GM19240 (cell line): ENCODE measurements around a stretch of chr9.

DNA sequence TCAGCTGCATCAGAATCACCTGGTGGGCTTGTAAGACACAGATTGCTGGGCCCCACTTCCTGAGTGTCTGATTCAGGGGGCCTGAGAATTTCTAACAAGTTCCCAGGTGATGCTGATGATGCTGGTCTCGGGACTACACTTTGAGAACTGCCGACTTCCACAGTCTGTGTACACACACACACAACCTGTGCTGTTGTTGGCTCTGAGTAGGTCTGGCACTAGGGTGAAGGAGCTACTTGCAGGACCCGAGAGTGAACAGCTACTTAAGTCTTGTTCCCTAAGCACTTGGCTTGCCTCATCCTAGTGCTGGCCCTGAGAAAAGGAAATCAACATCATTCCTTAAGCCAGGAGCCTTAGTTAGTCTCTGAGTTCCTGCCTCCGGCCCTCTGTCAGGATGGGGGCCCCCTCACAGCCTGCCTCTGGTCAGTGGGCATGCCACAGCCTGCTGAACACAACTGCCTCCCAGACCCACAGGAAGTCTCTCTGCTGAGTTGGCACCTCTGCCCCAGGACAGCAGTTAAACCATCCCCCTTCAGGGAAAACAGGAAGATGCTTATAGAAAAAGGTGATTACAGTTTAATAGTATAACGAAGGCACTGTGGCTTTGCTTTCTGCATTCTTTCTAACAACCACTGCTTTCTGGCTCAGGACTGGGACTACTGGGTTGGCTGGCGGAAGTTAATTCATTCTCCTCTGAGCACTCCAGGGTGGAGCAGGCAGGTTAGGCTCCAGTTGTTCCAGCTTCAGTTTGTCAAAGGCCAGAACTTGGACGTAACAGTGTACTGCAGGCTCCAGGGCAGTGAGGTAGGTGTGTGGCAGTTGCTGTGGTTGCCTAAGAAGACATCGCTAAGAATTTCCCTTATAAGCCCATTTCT is 2.7 kb downstream of the MAMDC2 start:
- RRBS, result no CpG with 5 or more reads among the region's 8 CpGs

DNA sequence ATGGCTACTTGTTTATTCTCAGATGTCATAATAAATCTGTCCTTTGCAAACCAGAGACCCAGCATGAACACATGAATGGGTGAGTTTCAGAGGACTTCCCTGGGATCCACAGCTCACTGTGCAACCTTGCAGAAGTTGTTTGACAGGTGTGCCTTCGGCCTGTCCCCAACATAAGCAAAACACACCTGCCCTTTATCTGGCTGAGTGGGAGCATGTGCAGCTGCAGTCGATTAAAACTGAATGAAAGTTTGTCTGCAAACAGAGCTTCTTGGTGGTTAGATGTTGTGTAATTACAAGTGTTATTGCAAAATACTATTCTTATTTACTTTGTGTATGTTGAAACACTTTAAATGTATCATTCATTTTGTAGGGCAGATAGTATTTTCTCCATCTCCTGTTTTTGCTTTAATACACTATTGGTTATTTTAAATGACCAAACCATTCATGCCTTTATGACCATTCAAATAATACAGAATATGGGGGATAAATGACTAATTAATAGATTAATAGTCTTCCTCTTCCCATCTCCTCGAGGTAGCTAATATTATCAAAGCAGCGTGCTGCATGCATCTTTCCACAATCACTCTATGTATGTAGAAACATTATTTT is 36.1 kb downstream of the MAMDC2 start:
- RRBS, result no CpG with 5 or more reads among the region's 4 CpGs

DNA sequence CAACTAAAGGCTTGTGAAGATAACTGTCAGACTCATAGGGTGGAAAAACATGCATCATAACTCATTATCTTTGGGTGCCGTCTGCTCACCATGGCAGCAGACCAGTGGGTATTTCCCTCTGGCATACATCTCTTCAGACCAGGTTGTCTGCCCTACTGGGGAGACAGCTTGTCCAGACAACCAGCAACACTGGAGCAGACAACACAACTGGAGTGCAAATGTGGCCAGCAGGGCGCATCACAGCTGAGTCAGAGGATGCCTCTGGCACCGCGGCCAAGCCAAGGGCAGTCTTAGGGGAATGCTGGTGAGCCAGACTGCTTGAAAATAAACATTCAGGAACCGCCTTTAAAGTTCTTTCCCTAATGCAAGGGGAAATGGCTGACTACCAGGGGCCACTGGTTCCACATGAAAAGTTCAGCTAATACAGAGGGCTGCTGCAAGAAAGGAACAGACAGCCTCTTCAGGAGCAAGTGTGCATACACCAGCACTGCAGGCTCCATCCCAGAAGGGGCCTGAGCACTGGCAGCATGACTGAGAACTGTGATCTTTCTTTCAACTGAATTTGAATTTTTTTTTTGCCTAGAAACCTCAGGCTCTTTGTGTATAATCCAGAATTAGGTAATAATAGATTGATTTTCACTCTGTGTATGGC is 77.3 kb downstream of the MAMDC2 start:
- RRBS, result no CpG with 5 or more reads among the region's 5 CpGs

- RRBS, result no CpG with 5 or more reads among the region's 4 CpGs
Measured at GRCh38 chr9:70318363-70318708, 59.6 kb downstream of the SMC5 start.

GRCh38 chr9:70381404-70381731 is 33.1 kb downstream of the KLF9 start:
- RRBS, result no CpG with 5 or more reads among the region's 2 CpGs

DNA sequence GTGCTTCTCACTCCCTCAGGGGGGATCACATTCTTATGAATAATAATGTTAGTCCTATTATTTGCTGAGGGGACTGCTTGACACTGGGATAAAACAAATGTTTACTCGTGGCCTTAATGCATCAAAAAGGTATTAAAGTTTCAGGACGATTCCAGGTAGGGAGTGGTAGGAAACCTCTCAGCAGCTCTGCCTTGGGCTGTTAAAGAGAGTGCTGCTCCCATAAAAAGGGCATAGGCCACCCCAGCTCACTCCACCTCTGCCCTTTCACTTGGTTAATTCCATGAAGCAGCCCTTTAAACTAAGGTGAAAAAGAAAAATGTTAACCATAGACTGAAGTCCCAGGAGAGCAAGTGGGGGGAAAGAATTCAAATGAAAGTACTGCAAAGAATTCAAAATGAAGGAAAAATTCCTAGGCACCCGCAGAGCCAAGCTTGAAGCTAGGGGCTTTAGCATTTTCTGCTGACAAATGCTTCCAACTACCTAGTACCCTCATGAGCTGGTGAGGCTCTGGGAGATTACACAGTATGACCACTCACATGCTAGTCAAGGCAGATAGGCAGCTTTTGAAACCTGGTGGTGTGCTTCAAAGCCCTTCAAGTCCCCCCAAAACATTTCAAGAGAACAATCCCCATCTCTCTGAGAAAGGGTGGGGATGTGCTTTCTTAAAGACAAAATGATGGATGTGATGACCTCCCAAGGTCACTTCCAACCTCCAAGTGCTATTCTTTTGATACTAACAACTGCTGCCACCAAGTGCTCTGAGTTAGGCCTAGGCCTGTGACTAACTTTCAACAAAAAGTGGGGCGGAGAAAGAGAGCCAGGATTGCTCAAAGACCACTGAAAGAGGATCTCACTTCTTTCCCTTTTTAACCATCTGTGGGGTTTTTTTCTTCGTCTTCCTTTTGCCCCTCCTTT is 8.4 kb downstream of the KLF9 start:
- RRBS, result no CpG with 5 or more reads among the region's 5 CpGs

DNA sequence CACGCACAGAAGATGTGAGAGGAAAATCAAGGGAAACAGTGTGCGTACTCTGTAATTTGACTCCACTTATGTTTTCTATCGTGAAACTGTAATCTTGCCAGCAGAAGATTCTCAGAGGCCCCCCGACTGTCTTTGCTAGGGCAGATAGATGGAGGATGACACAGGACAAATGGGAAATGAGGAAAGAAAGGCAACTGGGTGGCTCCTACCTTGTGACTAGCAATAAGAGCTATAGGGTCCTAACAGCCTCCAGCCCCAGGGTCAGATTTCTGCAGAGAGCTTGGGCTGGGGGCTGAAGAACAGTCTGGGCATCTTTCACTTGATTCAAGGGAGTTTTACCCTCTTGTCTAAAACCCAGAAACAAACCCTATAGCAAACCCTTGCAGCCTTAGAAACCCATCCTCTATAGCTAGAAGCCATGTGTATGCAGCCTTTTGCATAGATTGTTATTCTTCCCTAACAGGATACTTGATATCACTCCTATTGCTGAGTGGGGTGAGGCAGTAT is 7.0 kb downstream of the KLF9 start:
- RRBS, result no CpG with 5 or more reads among the region's 4 CpGs

DNA sequence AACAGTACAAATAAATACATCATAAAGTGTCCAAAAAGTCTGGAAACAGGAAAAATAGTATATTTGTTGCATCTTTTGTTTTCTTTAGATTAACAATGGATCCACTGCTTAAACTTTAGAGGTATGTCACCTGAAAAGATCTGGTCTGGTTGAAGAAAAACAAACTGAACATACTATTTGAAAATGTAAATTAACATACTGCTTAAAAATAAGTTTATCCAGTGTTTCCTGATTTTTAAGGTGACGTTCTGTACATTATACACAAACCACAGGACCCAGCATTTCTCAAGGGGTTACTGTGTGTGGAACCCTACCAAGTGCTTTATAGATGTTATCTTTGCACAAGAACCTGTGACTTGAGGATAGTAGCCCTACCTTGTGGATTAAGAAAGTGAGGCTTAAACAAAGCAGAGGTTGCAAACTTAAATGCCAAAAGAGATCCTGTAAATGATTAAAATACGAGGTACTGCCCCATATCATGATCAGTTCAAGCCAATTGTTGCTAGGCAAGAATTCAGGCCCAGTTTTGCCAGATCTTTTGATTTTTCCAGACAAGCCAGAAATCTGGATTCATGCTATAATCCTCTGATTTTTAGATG is 4.7 kb downstream of the KLF9 start:
- RRBS, result no CpG with 5 or more reads among the region's 2 CpGs

- RRBS, result 3% methylated on average over 11 of the region's 107 CpGs
Measured at GRCh38 chr9:70413343-70414245, 863 bp downstream of the KLF9 start.

DNA sequence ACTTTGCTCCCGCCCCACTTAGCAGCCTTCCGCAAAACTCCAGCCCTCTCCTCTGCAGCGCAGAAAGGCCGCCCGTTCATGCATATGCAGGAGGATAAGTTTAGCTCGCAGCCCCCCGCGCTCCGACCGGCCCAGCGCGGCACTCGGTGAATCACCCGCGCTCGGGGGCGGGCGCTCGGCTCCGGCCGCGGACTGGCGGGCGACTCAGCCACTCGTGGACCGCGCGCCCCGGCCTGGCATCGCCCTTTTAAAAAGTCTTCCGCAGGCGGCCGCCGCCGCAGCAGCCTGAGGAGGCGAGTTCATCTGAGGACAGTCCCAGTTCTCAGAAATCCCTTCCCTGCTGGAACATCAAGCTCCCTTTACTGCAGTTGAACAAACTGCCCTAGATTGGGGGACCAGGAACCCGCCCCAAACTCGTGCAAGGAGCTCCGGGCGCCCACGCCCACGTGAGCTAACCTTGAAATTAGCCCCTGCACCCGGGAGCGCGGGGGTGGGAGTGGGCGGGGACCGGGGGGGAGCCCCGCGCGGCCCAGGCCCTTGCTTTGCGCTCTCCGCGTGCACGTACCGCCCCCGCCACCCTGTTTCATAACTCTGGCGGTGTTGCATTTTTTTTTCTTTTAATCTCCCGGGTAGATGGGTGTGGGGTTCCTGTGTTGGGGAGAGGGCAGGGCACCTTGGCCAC is 4.6 kb upstream of the KLF9 start:
- RRBS, result 2% methylated on average over 25 of the region's 58 CpGs

GRCh38 chr9:70504810-70505274 is 90.4 kb upstream of the KLF9 start:
- RRBS, result no CpG with 5 or more reads among the region's 4 CpGs

DNA sequence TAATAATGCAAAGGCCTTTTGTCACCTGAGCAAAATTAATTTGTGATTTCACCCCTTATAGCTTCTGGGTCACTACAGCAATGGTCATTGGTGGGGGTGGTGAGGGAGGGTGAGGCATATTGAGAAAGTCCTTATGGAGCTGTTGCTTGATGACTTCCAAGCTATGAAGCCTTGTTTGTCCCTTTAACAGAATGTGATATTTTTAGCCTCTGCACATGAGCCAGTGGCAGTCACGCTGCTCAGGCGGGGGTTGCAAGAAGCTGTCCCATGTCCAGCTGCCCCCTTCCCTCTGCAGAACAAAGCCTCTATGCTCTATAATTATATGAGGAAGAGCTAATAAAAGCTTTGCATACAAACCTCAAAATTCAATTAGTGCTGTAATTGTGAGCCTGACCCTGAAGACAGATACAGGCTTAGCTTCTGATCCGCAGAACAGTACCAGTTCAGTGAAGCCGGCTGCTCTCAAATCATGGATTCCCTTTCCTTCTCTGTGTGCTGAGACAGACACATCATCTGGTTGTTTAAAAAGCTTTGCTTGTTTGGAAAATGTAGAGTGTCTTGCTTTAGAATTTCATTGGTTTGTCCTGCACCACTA is 200.7 kb upstream of the KLF9 start:
- RRBS, result no CpG with 5 or more reads among the region's 4 CpGs

- RRBS, result no CpG with 5 or more reads among the region's 3 CpGs
Measured at GRCh38 chr9:71630431-71630995, 137.8 kb downstream of the CEMIP2 start.

DNA sequence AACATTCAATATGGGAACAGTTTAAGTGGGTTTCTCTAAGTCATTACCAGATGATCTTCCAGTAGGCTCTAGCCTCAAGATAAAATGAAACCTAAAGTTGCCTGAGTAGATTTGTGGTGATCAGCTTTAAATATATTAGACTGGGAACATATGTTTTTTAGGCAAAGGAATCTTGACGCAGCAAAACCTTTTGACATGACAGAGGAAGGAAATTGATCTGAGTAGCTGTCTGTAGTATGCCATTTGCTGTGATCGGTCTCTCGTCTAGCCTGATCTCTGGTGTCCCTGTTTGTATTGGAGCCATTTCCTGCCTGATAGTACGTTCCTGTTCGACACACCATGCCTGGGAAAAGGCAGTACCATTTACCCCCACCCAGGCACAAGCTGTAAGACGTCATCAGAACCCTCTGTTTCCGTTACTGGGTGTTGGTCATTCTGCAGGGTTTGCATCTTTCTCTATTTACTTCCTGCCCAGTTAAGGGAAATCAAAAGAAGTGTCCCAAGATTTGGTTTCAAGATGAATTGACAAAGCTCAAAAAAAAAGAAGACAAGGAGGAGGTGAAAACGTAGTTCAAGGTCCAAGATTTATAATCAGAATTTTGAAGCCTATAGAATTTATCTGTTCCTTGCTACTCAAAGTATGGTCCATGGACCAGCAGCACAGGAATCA is 129.7 kb downstream of the CEMIP2 start:
- RRBS, result no CpG with 5 or more reads among the region's 8 CpGs

- RRBS, result no CpG with 5 or more reads among the region's 7 CpGs
Measured at GRCh38 chr9:71795283-71795974, 27.1 kb upstream of the CEMIP2 start.

- RRBS, result no CpG with 5 or more reads among the region's 4 CpGs
Measured at GRCh38 chr9:72133230-72133779, 15.9 kb upstream of the GDA start.

DNA sequence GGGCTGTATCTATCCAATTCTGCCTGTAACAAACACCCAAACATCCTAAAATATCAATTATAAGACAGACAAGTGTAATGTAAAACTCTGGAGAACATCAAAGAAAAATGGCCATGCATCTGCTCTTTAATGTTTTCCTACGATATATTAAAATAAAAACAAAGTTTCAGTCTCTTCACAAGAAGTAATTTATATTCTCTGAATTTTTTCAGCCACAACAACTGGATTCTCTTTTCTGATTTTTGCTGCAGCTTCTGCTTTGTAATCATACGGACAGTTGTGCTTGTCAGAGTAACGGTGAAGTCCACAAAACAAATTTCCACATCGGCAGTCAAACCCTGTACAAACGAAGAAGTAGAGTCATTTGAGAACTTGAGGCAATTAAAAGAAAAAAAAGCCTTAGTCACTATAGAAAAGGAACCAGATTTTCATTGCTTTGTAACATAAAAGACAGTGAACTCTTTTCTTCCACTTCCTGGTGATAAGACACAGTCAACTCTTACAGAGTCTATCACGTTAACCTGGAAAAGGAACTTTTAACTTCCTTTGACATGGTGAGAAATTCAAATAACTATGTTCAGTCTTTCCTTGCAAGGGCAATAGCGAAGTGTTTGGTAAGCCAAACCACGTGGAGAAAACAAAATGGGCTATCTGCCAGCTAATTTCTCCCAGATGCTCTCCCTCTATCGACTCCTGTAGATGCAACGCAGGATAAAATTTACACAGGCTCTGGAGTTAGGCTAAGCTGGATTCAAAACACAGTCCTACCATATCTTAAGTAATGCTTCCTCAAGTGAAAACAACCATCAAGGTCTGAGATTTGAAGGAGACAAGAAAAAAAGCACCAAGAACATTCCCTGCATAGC is 9.0 kb downstream of the ZFAND5 start:
- RRBS, result no CpG with 5 or more reads among the region's 10 CpGs

DNA sequence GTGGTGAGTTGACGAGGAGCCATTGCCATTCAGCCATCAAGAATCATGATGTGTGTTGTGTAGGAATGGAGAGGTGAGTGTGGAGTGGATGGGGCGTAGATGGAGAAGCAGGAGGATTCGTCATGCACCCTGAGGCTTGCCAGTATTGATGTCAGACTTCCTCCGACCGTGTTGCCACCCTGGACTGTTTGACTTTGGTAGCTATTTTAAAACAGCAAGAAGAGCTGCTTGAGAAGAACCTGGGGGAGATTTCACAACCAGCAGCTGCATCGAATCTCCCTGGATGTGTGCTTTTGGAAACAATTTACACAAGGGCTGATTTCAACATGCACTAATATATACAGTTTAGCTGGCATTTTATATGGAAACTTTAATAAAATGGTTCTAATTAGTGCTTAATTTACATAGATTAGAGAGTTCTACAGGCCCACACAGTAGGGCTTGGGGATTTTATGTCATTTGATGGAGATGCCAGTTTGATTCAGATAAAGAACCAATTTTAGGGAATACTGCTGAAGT is 64.4 kb downstream of the TMC1 start:
- RRBS, result no CpG with 5 or more reads among the region's 6 CpGs

GRCh38 chr9:72586681-72587090 is 65.3 kb downstream of the TMC1 start:
- RRBS, result no CpG with 5 or more reads among the region's 2 CpGs